Bronchial lymph node (tissue), 1 donor: ENCODE measurements around the genes RTRAF and SAMD4A.

DNA sequence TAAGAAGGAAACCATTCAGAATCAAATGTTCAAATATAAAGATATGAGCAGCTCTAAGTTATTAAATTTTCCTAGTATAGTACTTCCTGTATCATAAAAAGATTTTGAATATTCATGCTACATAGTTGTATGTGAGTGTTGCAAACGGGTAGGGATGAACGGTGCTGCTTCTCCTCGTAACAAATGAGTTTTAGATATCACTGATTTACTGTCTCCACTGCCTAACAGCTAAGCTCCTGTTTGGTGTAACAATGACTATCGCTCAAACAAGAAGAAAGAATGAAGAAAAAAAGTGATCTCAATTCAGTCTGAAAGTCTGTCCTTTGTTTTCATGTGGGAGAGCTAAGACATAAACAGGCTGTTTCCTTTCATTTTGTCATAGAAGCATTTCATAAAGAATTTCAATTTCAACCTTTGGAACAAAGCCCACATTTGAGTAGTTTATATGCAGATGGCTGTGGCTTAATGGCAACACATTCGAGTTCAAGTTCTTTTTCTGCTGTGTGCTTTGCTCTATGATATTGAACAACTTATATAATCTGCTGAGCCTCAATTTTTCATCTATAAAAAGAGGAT, 26.0 kb upstream of the RTRAF start:
- PRO-cap: no peak

DNA sequence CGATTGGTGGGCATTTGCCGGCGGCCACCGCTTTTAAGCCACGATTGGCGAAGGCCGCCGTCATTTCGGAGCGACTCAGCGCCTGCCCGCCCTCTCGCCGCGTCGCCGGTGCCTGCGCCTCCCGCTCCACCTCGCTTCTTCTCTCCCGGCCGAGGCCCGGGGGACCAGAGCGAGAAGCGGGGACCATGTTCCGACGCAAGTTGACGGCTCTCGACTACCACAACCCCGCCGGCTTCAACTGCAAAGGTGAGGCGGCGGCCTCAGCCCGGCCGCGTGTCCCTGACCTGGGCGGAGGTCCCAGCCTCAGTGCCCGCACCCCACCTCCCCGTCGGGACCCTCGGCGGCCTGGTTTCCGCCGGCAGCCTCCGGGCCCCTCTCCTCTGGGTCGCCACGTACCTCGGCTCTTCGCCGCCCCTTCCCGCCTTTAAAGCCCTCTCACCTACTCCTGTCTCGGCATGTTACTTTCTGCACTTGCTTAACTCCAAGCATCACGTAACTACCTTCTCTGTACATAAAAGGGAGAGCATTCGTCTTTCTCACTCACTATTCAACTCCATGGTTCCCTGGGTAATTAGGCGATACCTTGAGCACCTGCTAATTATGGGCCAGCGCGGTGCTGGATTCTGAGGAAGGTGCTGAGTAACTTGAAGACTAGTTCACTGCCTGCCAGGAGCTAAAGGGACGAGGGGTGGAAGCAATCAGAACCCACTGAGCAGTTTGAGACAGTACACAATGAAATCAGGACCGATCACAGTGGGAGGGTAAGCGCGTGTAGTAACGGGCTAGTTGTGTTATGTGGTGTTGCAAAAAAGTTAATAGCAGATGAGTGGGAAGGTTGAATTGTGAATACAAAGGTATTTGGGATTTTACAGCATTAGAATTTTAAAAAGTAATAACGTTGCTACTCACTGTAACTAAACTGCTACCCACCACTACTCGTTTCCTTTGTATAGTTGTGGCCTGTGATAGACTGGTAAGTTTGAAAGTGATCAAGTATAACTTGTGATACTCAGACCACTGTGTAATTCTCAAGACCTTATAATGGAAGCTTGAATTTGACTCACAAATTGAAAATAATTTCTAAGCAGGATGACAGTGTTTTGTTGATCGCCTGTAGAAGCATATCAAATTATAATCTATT, at the start of gene RTRAF:
Gene RTRAF (plus strand): TSS at position 92 of the 1,141 bp plus-strand sequence.
- PRO-cap: bidirectional peak, plus-strand start at position 60 of the sequence, minus-strand start outside the sequence

GRCh38 chr14:52069139-52069300, 161 bp upstream of the NID2 start:
- PRO-cap: bidirectional peak, plus-strand start at chr14:52069215, minus-strand start at chr14:52069058

- PRO-cap: unidirectional peak, plus-strand start at chr14:52081070
Observed at GRCh38 chr14:52080329-52081142, 11.7 kb upstream of the NID2 start.

GRCh38 chr14:52268134-52269103, 921 bp downstream of the PTGDR start:
- PRO-cap: no peak

DNA sequence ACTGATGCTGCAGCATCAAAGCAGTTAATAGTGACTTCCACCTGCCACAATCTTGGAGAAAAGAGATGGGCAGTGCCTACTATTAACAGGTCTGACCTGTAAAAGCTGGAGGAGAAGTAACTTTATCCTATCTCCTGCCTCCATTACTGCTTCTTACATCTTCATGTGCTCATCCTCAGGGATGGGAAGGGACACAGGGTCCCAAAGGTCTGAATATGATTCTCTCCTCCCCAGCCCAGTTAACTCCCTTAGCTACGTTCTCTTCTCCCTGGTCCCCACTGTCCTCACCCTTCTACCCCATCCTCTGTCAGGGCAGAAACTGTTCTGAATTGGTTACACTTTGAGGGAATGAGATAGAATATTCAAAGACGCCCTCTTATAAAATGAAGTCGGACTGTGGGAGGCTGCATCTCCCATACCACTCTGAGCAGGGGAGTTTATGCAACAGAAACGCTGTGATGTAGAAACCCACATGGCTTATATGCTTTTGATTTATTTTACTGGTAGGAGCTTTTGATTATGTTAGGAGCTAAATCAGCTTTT, 2.4 kb downstream of the PTGER2 start:
- PRO-cap: no peak

DNA sequence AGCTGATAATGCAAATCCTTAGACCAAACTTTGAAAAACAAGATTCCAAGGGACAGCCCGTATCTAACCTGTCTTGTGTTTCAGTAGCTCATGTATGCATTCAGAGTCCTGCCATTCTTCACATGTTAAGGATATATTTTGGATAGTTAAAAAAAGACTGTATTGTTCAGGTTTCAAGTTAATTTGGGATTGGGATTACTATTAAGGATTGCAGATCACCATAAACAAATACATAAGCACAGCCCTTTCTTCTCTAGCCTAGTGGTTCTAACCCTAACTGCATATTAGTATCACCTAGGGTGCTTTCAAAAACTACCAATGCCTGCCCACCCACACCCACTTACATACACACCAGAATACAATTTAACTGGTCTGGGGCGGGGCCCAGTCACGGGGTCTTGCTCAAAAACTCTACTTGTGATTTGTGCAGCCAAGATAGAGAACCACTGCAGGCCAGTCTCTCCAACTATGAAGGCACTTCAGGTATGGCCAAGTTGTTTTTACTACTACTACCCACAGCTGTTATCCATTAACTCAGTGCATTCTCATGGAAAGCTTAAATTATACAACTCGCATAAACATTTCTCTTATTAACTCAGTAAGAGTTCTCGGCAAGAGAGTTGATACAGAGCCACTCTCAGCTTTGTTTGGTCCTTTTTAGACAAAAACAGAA, 85.6 kb downstream of the PTGER2 start:
- PRO-cap: no peak

DNA sequence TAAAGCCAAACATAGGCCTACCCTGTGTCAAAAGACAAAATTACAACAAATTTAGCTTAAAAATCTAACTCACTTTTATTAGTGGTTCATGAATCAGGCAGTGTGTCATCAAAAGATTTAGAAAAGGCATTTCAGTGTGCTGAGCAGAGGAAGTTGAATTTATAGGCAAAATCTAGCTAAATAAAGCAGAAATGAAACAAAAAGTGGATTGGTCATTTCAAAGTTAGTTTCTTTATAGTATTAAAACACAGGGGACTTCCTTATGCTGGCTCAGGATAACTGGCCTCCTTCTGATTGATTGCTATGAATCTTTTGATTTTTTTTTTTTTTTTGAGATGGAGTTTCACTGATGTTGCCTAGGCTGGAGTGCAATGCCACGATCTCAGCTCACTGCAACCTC, 12.5 kb downstream of the STYX start:
- PRO-cap: bidirectional peak, plus-strand start at position 240 of the sequence, minus-strand start at position 133 of the sequence

DNA sequence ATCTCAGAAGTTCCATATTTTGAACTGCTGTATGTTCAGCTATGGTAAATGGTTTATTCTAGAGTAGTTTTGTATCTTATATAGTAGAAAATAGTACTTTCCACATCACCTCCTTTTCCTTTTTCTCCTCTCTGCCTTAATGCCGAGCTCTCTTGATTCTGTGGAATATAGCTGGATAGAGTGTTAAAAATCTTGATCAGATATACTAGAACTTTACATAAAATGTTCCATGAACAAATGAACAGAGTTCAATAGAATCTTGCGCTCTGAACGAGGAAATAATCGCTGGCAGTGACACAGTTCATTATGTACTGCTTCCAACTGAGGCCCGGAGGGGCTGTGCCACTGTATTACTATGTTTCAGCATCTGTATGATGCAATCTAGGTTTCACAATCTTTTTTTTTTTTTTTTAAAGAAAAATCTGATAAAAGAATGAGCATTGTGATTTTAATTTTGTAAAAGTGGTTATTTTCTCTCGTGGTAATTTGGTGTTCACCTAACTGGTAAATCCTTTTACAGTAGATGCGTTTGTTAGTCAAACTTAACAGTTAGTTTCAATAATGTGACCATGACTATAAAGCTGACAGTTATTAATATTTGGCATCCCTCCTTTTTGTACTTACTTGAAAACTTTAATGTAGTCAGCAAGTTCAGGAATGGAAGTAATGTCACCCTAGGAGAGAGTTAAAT, 77.2 kb downstream of the FERMT2 start:
- PRO-cap: unidirectional peak, minus-strand start at position 283 of the sequence; unidirectional peak, minus-strand start at position 323 of the sequence

DNA sequence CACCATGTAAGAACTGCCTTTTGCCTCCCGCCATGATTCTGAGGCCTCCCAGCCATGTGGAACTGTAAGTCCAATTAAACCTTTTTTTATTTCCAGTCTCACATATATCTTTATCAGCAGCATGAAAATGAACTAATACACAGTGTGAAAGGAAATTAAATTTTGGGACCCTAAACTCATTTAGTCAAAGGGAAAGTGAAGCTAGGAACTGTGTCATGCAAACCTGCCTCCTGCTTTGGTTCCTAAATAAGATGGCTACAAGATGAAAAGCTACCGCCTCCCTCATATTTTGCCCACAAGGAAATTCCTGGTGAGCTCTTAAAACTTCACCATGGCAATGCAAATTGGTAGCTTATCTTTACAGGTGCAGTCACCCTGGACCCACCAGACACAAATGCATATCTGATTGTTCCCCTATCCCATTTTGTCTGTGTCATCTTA, 91.9 kb upstream of the DDHD1 start:
- PRO-cap: no peak

DNA sequence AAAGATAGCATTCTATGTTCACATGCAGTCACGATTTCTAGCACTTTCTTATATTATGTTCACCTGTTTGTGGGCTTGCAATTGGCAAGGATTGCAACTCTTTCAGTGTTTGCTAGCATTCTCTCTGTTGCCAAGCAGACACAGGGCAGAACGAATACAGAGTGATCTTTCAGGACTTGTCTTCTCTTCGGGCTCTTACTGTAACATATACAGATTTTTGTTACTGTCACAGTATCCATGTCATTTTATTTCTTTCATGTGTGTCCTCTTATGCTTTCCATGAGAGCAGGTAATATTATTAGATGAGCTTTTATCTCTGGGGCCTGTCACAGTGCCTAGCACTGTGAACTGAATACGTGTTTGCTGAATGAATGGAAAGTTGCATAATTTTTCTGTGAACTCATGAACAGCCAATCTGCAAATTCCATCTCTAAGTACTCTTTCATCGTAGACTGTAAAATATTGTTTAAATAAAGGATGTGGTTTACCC, 105.1 kb downstream of the BMP4 start:
- PRO-cap: no peak

DNA sequence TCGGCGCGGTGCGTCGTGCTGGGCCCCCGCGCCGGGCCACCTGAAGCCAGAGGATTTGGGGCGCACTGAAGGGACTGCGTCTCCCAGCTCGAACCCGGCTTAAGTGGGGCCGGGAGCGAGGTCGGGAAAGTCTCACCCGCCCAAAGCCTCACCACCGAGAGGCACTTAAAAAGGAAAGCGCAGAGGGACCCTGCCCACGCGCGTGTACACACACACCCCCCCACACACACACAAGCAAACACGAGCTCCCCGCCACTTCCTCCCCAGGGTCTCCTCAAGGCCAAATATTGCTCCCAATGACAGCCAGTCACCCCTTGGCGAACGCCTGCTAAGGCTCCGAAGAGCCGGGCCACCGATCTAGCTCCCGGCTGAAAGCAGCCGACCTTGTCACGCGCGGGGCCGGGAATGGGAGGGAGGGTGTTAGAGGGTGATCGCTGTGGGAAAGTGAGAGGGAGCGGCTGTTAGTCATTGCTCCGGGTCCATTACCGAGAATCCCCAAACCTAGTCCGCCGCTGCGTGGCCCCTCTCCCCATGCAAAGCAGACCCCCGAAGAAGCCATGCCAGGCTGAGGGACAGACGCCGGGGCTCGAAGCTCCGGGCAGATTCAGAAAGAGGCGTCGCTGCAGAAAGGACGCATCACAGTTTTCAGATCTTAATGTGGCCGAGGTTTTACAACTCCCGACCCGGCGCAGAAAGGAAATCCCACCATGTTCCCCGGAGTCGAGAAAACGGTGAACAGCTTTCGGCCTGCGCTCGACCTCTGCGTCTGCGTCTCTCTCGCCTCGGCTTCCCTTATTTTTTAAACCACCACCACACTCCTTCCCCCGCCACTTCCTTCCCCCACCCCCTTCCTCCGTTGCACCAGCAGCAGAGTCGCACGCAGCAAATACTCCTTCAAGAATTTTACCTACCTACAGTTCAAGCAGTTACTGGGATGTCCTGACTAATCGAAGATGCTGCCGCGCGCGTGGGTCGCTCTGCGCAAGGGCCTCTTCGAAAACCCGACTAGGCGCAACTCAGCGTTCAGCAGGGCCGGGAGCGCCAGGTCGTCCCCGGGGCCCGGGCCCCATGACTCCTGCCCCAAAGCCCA, 2.6 kb downstream of the BMP4 start:
- PRO-cap: bidirectional peak, plus-strand start at position 430 of the sequence, minus-strand start at position 385 of the sequence; bidirectional peak, plus-strand start at position 1,019 of the sequence, minus-strand start at position 794 of the sequence

GRCh38 chr14:53955486-53956396, 884 bp downstream of the BMP4 start:
- PRO-cap: bidirectional peak, plus-strand start at chr14:53955931, minus-strand start at chr14:53955905; bidirectional peak, plus-strand start at chr14:53956056, minus-strand start at chr14:53956103; unidirectional peak, minus-strand start at chr14:53956143

- PRO-cap: no peak
Observed at GRCh38 chr14:54397329-54397767, 541 bp downstream of the CDKN3 start.

DNA sequence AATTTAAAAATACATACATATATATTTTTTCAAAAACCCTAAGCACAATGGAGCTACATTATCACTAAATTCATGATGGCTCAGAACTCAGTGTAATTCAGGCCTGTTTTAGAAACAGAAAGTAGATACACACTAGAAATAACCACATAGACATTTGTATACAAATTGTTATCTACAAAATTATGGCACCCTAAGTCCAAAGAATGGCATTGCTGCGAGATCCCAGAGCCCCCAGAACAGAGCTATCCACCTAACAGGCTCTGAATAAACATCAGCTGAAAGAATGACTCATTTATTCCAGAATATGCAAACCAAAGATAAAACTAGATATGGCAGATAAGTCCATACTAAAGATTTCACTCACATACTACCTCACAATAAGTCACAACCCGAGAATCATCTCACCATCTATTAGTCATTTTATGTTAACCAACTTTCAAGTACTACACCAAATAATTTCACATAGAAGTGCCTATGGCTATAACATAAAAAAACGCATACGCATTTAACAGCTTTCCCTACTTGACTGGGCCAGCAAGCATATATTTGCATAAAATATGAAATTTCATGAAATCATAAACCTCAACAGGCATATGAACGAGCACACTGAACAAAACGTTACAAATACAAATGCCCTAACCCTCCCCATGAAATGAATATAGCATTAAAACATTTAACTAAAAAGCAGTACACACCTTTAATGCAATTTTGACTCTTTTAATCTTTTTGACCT, 5.6 kb downstream of the CNIH1 start:
- PRO-cap: unidirectional peak, minus-strand start at position 266 of the sequence

DNA sequence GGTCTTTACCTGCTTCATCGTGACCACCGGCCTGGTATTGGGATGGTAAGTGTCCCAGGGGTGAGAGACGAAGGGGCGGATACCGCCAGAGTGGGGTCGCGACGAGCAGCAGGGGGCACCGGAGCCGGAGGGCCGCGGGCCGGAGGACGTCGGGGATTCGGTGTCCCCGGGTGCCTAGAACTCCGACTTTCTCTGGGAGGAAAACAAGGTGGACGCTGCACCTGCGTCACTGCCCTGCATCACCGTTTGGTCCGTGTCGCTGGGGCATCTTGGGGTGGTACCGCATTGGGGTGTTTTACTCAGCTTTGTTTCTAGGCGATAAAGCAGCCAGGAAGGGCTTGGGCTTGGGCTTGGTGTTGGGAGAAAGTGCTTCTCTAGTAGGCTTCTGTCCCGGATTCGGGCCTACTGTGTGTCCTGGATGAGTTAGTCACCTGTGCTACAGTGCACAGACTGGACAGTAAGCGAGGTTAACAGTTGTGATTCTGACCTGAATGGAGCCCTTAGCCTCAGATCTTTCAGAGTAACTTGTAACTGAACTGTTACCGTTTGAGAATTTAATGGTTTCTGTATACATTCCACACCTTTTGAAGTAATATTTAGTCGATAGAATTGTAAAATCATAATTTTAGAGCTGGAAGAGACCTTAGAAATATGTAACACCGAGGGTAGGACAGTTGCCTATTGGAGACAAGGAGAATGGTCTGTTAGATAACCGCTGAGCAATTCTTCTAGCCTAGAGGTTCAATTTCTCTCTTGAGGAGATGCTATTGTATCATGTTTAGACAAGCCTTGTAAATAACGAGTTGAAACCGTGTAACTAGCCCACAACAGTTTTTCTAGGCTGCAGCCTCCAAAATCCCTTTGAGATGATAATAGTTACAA, 554 bp downstream of the CGRRF1 start:
- PRO-cap: no peak

DNA sequence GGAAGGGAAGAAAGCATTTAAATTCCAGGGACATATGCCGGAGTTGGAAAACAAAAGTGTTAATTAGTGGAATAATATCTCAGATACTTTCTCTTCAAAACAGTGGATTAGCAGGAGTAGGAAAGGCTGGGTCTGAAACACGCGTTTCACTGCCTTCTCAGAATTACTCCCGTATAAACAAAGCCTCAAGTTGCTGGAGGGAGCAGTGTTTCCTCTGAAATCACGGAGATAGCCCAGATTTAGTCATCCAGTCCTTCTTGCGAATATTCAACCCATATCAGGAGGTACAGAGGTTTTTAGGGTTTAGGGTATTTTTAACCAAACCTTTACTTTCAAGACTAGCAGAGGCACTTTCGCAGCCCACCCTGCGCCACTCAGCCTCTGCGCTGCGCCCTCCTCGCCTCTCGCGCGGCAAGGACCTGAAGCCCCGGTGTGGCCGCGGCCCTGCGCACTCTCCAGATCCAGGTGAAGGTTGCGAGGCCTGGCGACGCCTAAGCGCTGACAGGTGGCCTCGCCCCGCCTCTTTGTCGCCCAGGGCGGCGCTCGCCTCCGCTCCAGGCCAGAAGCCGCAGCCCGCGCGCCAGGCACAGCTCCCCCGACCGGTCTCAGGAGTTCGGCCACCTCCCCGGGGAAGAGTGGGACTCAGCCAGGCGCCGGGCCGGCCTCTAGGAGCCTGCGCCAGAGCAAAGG, 2.0 kb upstream of the SAMD4A start:
- PRO-cap: bidirectional peak, plus-strand start at position 571 of the sequence, minus-strand start at position 467 of the sequence

- PRO-cap: bidirectional peak, plus-strand start at chr14:54566585, minus-strand start at chr14:54566507; bidirectional peak, plus-strand start at chr14:54567210, minus-strand start at chr14:54567026
Observed at GRCh38 chr14:54566301-54567401, at the start of gene SAMD4A. Gene SAMD4A, plus strand, starts transcription at chr14:54567128.

DNA sequence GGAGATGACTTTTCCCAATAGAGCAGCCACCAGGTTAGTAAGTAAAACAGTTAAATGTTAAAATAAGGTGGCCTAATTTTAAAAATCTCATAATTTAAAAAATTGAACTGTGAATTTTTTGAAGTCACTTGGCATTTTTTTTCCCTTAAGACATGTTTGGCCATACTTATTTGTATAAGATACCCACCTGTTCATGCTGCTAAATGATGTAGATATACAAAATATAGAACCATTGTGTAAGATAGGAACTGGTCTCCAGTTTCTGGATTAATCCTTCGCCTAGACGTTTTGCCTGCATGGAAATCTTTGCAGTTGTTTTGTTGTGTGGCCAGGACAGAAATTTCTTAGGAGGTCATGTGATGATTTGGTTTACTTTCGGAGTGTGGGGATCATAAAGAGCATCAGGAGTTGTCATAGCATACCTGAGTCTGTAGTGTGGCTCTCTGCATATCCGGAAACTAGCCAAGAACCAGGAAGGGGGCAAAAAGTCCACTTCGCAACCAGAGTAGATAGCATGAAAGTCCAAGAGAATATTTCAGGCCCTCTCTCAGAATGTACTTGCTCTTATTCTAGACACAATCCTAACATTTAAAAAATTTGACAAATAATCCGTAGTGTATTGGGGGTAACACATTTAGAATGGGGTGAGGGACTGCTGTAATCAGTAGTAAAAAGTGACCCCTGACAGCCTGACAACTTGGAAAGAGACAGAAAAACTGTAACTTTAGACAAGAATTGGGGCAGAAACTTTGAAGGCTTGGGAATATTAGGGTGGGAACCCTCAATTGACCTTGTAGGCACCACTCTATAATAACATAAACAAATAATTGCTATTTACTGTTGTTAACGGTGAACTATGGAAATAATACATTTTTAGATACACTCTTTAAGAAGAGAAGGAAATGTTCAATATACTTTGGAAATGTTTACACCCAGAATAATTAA, 3.2 kb downstream of the SAMD4A start:
- PRO-cap: no peak

- PRO-cap: no peak
Observed at GRCh38 chr14:54752688-54753323, 149.8 kb downstream of the GCH1 start.